ENCODE data around the genes ACTN4, IFNL1 and LRFN1.

- RRBS, result 2% methylated on average over 12 of the region's 71 CpGs
These were observed at the start of gene ACTN4 for GRCh38 chr19:38647558-38648719. Gene ACTN4 (plus strand): TSS chr19:38647649.

DNA sequence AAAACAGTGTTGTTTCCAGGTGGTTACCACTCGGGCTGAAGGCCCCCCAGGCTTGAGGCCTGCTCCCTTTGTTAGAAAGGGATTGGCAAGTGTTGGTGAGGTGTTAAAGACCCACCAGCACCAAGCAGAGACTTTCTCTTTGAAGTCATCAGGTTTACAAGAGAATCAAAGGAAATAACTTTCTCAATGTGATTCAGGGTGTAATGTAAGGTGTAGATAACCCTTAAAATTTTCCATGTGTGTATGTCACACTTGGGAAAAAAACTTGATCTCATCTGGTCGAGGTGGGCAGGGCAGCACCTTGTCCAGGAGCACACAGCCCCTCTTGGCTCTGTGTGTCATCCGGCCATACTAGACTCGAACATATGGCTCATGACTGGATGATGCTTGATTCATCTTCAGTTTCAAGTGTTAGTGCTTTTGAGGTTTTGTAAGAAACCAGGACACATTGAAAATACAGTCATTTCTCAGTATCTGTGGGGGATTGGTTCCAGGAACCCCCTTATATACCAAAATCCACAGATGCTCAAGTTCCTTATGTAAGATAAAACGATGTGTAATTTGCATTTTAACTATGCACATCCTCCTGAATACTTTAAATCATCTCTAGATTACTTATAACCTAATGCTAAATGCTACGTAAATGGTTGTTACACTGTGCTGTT lies 7.9 kb downstream of the ACTN4 start:
- RRBS, result no CpG with 5 or more reads among the region's 6 CpGs

GRCh38 chr19:38699635-38700284 lies 44.5 kb downstream of the CAPN12 start:
- RRBS, result no CpG with 5 or more reads among the region's 18 CpGs

DNA sequence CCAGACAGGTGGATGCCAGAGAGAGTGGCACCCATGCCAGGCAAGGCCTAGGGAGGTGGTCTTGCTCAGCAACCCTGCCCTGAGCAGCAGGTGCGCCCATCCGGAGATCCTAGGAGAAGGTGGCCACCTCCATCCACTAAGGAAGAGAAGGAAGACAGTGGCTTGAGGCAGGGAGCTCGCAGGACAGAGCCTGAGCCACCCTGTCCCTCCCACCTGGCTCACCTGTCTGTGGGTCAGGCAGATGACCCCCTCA lies 13.6 kb downstream of the CAPN12 start:
- RRBS, result no CpG with 5 or more reads among the region's 3 CpGs

- RRBS, result 35% methylated on average over 15 of the region's 21 CpGs
These were observed 6.9 kb downstream of the CAPN12 start for GRCh38 chr19:38737291-38737820.

DNA sequence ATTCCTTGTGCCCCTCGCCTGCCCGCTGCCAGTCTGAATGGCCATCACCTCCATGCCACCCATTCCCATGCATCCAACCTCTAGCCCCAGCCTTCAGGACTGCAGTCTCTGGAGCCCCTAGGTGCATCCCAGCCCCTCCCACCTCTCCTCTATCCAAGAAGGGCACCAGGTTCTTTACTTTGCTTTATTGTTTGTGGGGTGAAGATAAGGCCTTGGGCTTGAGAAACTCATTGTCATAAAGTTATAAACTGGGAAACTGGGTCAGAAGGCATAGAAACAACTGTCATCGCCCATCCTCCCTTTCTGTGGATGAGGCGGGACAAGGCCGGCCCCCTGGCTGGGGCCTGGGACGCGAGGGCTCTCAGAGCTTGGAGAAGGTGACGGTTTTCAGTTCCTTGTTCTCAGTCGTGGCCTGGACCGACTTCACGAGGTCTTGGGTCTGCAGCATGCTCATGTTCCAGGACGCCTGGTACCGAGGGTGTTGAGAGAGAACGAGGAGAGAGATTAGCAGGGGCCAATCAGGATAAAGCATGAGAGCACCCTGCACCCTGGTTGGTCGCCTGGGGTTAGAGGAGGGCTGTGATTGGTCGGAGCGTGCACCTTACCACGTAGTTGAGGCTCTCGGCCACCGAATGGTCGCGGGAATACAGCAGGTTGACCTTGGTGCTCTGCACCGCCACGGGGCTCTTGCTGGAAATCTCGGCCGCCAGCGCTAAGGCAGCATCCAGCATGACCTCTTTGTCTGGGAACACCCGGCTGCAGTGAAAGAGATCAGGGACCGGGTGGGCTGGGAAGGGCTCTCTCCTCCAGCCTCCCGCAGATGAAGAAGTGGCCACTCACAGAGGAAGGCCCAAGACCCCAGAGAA lies 2.7 kb upstream of the LGALS4 start:
- RRBS, result no CpG with 5 or more reads among the region's 30 CpGs

DNA sequence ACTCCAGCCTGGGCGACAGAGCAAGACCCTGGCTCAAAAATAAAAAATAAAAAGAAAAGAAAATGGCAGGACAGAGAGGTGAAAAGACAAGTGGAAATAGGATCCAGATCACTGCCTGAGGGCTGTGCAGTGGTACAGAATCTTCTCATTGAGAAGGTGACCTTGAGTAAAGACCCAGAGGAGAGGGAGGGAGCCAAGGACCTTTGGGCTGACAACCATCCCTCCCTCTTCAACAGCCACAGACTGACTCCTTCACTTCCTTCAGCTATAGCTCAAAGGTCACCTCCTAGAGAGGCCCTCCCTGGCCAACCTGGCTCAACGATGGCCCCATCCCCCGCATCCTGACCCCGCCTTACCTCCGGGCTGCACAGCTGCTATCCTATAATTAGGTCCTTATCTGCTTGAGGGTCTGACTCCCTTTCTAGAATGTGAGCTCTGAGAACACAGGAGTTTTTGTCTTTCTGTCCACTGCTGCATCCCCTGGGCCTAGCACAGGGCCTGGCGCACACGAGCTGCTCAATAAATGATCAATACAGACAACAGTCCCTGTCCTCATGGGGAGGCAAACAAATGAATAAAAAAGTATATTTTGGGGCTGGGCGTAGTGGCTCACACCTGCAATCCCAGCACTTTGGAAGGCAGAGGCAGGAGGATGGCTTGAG lies 6.5 kb upstream of the LGALS4 start:
- RRBS, result no CpG with 5 or more reads among the region's 8 CpGs

DNA sequence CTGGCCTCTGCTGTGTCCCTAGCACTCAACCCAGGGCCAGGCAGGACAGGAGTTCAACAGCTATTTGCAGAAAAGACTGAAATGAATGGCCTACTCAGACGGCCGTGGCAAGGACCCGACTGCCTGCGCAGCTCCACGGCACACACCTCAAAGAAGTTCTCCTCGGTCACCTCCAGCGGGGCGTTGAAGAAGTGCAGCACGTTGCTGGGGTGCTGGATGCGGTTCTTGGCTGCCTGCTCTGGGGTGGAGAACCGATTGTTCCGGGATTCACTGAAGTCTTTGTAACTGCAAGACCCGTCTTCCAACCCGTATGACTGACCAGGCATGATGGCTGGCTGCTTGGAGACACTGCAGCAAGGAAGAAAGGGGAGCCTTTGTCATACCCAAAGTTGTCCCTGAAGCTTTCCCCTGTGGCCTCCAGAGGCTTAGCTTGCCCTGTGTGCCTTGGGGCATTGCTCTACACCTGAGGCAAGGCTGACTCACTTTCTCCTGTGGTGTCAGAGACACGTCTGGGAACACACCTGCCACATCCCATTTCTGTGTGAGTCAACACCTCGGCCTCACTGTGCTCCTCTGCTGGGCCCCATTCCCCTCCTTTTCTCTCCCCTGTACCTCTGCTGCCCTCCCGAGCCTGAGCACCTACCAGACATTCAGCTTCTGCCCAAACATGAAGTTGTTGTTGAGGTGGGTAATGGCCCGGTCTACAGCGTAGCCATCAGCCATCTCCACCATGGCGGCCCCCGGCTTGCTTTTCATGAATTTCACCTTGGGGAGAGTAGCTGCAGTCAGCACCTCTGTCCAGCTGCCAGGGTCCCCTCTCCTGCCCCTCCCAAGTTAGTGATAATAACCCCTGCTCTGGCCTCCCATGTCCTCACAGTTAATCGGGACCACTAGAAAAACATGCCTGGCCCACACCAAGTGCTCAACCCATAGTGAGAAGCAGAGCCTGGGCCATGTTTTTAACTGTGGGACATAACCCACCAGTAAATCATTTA lies 7.0 kb upstream of the ECH1 start:
- RRBS, result no CpG with 5 or more reads among the region's 22 CpGs

GRCh38 chr19:38893225-38894356 lies 5.8 kb downstream of the SIRT2 start:
- RRBS, result 76% methylated on average over 7 of the region's 24 CpGs

DNA sequence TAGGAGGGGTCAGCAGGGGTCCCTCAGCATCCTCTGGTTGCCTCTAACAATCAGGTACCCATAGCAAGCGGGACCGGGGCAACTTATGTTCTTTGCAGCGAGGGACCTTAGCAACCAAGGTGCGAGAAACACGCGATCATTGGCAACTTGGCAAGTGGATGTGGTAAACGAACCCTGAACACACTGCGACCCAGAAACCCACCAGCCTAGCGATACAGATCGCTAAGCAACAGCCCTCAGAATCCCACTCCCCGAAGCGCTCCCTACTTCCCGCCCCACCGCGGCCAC lies 332 bp downstream of the SIRT2 start:
- RRBS, result no CpG with 5 or more reads among the region's 15 CpGs

GRCh38 chr19:38900114-38900821 lies 499 bp downstream of the NFKBIB start:
- RRBS, result under 1% methylated on average over 7 of the region's 19 CpGs

DNA sequence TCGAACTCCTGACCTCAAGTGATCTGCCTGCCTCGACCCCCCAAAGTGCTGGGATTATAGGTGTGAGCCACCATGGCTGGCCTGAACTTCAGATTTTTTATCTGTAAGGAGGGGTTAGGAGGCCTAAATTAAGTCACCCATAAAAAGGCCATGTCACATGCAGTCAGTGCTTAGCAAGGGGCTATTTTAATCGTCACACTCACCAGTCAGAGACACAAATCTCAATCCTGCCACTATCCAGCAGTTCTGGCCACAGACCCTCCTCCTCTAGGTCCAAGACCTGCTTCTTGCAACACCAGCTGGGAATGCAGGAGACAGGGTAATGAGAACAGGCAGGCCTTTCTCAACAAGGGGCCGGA lies 1.5 kb downstream of the FBXO27 start:
- RRBS, result no CpG with 5 or more reads among the region's 4 CpGs

GRCh38 chr19:39277573-39278086 lies 9.4 kb downstream of the IFNL2 start:
- RRBS, result no CpG with 5 or more reads among the region's 9 CpGs

DNA sequence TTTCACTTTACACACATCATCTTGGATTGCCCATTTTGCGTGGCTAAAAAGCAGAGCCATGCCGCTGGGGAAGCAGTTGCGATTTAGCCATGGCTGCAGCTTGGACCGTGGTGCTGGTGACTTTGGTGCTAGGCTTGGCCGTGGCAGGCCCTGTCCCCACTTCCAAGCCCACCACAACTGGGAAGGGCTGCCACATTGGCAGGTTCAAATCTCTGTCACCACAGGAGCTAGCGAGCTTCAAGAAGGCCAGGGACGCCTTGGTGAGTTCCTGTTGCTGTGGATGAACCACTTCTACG lies at the start of gene IFNL1:
Gene IFNL1 (plus strand): TSS at position 75 of the 296 bp plus-strand sequence.
- RRBS, result no CpG with 5 or more reads among the region's 8 CpGs

DNA sequence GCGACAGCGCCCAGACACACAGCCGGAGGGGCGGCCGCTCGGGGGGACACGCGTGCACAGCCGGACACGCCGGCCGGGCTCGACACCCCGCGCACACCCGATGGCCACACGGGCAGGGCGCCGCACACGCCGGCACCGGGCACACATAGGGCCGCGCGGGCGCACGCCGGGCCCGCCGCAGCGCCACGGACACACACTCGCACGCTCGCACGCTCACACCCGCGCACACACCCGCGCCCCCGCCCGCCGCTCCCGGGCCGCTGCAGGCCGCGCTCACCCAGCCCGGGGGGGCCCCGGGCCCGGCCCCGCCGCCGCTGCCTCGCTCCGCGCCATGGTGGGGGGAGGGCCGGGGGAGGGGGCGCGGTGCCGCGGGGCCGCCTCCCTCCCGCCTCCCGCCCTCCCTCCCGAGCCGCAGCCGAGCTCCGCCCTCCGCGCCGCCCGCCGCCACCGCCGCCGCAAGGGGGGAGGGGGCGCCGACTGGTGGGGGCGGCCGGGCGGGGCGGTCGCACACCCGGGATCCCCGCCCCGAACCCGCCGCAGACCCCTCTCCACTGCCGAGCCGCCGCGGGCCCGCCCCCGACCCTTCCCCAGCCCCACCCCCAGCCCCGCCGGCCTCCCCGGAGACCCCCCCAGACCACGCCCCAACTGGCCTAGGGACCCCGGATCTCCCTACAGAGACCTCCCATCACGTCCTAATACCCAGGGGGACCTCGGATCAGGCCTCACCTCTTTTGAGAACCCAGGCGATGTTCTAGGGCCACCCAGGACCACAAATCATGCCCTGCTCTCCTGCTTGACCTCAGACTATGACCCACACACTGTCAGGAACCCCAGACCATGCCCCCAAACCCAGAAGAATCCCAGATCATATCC lies at the start of gene LRFN1:
Gene LRFN1 (minus strand): TSS at position 348 of the 873 bp plus-strand sequence.
- RRBS, result 3% methylated on average over 47 of the region's 102 CpGs

- RRBS, result no CpG with 5 or more reads among the region's 56 CpGs
These were observed 853 bp upstream of the SAMD4B start for GRCh38 chr19:39340937-39342198.

GRCh38 chr19:39380218-39381374 lies 10.3 kb downstream of the PAF1 start:
- RRBS, result no CpG with 5 or more reads among the region's 18 CpGs

DNA sequence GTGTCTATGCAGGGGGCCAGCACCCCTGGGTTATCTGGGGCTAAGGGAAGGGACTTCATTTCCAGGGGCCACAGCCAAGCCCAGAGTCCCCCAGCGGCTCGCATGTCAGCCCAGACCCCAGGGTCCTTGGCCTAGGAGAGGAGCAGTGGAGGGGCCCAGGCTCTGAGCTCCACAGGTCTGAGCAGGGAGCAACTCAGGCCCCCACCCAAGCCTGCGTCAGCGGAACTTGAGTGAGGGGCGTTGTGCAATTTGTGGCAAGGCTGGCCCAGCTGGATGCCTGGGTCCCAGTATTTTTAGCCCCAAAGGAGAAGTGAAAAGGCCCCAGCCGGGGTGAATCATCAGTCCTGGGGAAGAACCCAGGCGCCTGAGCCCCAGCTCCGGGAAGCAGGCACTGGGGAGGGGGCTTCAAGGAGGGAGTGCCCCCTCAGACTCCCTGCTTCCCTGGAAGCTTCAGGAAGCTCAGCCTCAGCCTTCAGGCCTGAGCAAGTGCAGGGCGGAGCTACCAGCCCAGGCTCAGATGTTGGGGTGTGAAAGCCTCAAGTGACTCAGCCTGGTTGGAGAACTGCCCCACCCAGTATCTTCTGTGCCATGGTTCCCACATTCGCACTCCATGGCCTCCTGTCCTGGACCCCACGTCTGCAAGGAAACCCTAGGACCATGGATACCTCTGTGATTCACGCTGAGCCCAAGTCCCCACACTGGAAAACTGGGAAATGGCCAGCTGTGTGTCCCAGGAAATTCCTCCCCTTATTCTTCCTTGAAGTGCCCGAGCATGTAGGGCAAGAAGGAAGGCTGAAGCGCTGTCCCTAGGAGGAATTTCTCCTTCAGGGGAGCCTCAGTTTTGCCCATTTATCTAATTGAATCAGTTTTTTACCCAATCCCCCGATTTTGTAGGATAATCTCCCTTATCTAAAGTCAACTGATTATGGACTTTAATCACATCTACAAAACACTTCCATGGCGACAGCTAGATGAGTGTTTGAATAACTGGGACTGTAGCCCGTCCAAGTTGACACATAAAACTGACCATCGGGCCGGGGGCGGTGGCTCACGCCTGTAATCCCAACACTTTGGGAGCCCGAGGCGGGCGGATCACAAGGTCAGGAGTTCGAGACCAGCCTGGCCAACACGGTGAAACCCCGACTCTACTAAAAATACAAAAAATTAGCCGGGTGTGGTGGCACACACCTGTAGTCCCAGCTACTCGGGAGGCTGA lies 7.5 kb downstream of the MED29 start:
- RRBS, result 4% methylated on average over 3 of the region's 29 CpGs

GRCh38 chr19:39410943-39412075 lies 1.2 kb upstream of the PLEKHG2 start:
- RRBS, result no CpG with 5 or more reads among the region's 16 CpGs

GRCh38 chr19:39459144-39459607 lies 13.8 kb downstream of the SUPT5H start:
- RRBS, result no CpG with 5 or more reads among the region's 6 CpGs

All from choroid plexus epithelial cell (primary cell).